Heart (tissue), 3 donors: ENCODE measurements around a stretch of chr18.

- RAMPAGE, long total RNA, 2 experiments = no peak in any of the 2 experiments
Observed at GRCh38 chr18:58998609-58999293, 134.1 kb downstream of the ZNF532 start.

- RAMPAGE, long total RNA, 2 experiments = no peak in any of the 2 experiments
Observed at GRCh38 chr18:59008051-59009093, 131.3 kb upstream of the SEC11C start.

GRCh38 chr18:59024758-59025485 is 114.8 kb upstream of the SEC11C start:
- RAMPAGE, long total RNA, 2 experiments = no peak in any of the 2 experiments

- RAMPAGE, long total RNA, 2 experiments = no peak in any of the 2 experiments
Observed at GRCh38 chr18:59761247-59761731, 64.1 kb upstream of the CCBE1 start.

- RAMPAGE, long total RNA, 2 experiments = no peak in any of the 2 experiments
Observed at GRCh38 chr18:59769074-59769426, 71.8 kb upstream of the CCBE1 start.

- RAMPAGE, long total RNA, 2 experiments = no peak in any of the 2 experiments
Observed at GRCh38 chr18:59846959-59847637, 52.7 kb upstream of the PMAIP1 start.

GRCh38 chr18:59902310-59902937 is 2.6 kb downstream of the PMAIP1 start:
- RAMPAGE, long total RNA, 2 experiments = no peak in any of the 2 experiments

GRCh38 chr18:59923531-59924056 is 23.8 kb downstream of the PMAIP1 start:
- RAMPAGE, long total RNA, 2 experiments = no peak in any of the 2 experiments

DNA sequence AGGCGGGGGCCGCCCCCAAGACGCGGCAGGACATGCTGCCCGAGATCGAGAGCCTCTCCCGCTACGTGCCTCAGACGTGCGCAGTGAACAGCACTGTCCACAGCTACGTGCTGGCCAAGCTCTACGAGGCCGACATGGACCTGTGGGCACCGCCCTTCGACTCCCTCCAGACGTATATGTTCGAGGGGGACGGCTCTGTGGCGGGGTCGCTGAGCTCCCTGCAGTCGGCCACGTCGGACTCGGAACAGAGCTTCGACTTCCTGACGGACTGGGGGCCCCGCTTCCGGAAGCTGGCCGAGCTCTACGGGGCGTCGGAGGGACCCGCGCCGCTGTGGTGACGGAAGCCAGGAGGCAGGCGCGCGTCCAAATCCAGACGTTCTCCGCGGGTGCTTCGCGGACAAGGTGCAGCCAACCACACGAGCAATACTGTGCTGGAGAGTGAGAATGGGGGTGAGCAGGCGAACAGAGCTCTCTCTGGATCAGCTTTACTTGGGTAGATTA is 221.2 kb downstream of the CDH20 start:
- RAMPAGE, long total RNA, 2 experiments = no peak in any of the 2 experiments

DNA sequence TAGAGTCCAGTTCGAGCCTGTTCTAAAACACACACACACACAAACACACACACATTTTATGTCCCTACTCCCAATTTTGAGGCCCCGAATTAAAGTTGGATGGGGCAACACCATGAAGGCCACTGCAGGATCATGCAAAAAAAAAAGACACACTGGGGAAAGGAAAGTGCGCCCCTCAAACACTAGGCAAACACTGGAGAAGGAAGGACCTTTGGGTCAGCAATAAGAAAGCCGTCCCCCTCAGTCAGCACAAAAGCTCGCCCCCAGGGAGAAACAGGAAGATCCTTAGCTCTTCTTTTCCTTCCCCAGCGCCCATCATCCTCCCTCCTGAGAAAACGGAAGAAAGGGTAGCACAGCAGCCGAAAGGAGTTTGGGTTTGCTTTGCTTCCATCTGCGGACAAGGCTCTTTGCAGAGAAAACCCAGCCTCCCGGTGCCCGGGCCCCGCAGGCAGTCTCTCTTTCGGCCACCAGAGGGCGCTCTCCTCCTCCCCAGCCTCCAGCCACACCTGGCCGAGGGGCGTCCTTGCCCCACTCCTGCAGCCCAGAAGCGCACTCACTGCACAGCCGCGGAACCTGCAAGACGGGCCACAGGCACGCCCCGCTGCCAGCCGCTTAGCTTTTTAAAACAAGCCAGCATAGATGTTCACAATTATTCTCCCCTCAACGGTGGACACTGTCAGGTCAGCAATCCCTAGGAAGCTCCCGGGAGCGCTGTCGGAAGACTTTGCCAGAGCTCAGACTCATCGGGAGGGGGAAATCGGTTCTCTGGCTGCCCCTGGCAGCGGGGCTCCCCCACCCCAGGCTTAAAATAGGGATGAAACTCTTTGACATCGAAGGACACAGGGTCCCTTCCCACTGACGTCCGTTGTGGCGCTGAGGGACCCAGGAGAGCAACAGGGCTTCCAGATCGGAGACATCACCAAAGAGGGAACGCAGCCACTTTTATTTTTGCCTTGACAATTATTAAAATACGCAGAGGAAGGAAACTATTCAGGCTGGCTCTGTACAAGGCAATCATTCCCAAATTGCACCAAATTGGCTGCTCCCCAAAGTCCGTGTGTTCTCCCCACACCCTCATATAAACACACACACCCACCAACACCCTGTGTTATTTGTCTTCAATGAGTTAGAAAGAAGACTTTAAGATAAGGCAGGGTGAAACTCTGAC is 248.7 kb downstream of the CDH20 start:
- RAMPAGE, long total RNA, 2 experiments = no peak in any of the 2 experiments

DNA sequence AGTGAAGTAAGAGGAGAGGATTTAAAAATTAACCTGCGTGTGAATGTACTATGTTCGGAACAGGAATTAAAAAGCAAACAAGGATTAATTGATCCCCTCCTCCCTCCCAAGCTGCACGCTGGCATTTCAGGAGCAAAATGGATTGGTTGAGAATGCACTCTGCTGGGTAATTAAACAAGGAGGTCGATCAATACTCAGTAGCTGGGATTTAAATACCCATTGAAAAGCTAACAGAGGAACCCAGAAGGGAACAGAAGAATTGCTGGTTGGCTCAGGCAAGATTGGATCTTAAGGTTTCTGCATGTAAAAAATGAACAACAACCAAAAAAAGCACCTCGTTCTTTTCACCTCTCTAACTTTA is 157.0 kb downstream of the RNF152 start:
- RAMPAGE, long total RNA, 2 experiments = no peak in any of the 2 experiments

- RAMPAGE, long total RNA, 2 experiments = no peak in any of the 2 experiments
Observed at GRCh38 chr18:61869864-61871131, 22.5 kb downstream of the RNF152 start.

DNA sequence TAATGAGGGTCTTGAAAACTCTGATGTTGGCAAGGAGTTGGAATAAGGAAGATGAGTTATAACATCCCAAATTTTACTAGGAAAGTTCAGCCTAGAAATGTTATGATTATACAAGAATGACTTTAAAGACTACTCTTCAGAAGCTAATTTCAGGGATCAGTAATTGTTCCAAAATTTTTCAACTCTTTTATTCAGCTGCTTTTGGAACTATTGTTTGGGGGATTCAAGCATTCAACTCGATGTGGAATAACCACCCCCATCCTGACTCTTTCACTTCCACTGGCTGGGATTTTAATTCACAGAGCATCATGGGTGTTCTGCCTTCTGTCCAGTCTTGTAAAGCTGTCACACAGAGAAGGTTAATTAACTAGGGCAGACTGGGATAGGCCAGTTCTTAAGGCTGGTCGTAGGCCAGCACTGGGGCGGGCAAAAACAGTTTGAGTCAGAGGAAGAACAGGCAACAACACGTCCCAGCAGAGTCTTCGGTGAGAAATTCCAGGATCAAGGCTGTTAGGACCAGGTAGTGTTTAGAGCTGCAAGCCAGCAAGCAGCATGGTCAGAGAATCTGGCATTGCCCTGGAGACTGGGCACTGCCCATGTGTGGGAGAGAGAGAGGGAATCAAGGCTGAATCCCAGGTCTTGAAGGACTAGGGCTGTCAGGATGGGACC is 3.9 kb upstream of the RNF152 start:
- RAMPAGE, long total RNA, 2 experiments = no peak in any of the 2 experiments

DNA sequence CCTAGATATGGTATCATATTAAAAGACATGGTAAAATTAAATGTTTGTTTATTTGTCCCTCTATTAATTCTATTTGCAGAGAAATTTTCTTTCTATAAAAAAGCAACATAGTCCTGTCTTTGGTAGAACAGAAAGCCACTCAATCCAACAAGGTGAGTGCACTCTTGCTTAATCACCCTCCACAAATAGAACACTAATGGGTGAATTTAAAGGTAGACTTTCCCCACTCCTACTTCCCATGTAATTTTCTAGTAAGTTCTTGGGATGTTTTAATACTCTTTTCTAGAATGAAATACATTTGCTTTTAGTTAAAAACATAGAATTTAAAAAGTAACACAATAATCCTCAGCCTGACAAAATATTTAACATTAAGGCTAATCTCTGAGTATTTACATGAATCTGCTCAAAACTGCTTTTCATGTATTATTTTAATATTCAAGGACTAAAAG is 97.6 kb downstream of the PIGN start:
- RAMPAGE, long total RNA, 2 experiments = no peak in any of the 2 experiments

GRCh38 chr18:62327787-62328487 is 2.8 kb downstream of the TNFRSF11A start:
- RAMPAGE, long total RNA, 2 experiments = no peak in any of the 2 experiments

DNA sequence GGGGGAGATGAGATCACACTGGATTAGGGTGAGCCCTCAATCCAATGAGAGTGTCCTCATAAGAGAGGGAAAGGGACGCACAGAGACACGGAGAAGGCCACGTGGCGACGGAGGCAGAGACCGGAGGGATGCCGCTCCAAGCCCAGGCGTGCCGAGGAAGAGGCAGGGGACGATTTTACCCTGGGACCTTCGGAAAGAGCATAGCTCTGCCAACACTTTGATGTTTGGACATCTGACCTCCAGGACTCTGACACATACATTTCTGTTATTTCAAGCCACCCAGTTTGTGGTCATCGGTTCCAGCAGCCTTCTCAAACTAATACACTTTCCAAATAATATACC is 84.4 kb upstream of the ZCCHC2 start:
- RAMPAGE, long total RNA, 2 experiments = no peak in any of the 2 experiments

GRCh38 chr18:62485577-62485984 is 37.2 kb upstream of the ZCCHC2 start:
- RAMPAGE, long total RNA, 2 experiments = no peak in any of the 2 experiments

DNA sequence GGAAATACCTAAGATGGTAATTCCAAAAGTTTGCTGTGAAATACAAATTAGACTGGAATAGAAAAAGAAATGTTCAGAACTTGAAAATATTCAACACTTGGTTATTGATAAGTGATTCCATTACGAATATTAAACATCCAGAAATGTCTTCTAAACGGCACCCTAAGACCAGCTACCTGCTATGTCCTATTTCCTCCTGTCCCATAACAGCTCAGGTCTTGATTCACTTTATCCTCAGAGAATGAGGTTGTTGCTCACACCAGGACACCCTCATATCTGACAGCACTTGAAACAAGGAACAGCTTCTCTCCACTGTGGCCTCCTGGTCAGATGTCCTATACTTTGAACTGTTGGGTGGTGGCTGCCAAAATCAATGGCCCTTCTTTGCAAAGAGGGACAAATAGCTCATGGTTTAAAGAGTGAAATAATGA is 24.3 kb upstream of the ZCCHC2 start:
- RAMPAGE, long total RNA, 2 experiments = no peak in any of the 2 experiments

DNA sequence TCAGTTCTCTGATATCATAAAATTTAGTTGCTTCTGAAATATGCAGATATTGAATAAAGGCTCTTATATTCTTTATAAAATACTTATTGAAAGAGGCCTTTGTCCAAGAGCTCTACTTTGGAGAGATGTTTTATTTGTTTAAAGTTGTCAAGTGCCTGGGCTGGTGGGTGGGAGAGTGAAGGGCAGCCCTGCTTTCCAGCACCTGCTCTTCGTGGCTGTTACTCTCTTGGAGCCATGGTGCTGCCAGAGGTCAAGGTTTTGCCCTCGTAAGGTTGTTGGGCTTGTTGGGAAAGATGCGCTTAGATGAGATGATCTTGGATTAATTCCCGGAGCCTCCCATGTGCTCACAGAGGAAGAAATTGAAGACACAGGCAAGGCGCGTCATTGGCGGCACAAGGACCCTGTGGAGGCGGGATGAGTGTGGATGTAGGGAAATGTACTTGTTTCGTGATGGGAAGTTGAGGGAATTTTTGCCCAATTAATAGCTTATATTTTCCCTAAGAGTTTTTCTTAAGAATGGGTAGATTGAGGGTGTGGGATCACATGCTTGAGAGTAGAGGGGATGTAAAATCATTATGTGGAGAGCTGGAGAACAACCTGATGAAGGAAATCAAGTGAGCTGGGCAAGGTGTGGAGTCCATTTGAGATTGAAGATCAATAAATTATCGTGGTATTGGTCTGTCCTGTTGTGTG is 28.0 kb downstream of the ZCCHC2 start:
- RAMPAGE, long total RNA, 2 experiments = no peak in any of the 2 experiments

- RAMPAGE, long total RNA, 2 experiments = no peak in any of the 2 experiments
Observed at GRCh38 chr18:62559656-62560363, 37.0 kb downstream of the ZCCHC2 start.